ENCODE data around the gene FGF12.

DNA sequence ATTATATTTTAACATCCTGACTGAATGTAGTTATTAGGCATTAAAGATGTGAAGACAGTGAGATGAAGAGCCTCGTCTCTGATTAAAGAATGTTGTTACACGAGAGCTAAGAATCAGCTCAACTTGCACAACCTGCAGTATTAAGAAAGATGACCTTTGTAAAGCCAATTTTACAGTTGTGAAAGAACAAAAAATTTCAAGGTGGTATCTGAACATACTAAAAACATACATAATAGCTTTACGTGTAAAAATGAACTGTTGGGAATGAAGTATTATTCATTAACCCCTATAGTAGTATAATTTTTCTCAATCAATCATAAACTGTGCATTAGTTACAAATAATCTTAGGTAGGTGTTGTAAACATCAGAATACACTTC lies 12.8 kb downstream of the CLDN1 start:
- PRO-cap = no peak

DNA sequence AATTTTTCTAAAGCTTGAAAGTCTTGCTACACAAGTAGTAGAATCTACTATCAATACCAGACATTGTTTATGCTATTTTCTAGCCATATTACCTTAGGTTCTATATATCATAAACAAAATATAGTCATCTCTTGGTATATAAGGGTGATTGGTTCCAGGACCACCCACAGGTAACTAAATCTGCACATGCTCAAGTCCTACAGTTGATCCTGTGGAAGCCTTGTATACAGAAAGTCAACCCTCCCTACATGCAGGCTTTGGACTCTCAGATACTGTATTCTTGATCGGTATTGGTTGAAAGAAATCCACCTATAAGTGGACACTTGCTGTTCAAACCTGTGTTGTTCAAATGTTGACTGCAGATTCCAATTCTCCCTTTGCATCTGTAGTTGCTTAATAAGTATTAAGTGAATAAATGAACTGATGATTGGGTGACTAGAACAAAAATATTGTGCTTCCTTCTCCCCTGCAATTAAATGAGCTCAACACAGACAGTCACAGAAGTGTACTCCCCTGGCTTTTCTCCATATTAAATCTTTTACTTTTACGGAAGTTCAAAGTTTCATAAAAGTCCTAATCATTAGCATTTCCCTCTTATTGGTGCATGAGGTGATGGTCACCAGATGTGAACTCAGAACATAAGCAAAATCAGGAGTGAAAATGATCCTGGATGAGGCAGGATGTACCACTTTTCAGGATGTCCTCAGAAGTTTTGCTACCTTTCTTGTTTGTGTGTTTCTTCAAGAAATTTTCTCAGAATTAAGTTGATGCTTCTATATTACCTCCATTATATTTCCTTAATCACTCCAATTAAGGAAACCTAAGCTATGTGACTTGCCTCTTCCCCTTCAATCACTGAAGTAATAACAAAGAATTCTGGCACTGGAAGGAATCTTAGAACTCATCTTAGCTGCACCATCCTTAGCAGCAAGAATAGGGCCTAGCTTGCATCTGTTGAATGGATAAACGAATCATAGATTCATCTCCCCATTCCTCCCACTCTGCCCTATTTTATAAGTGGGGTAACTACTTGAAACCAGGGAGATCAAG lies 4.4 kb downstream of the CLDN1 start:
- PRO-cap = no peak

DNA sequence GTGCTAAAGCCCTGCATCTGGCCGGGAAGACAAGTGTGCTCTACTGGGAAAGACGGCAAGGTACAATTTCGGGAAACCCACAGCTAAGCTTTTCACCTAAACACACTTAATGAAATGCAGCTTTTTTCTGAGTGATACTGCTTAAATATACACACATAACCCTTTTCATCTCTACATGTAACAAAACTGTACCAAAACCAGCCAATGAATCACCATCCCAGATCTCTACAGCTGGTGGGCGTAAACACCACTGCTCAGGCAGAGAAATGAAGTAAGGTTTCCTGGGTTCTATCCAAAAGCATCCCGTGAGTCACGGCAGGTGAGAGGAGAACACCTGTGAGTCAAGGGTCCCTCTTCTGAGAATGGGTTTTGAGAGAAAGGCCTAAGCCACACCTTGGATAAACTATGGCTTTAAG lies 2.6 kb downstream of the CLDN1 start:
- PRO-cap = no peak

- PRO-cap = no peak
Measured at GRCh38 chr3:192063364-192063977, 602.5 kb downstream of the PYDC2 start.

DNA sequence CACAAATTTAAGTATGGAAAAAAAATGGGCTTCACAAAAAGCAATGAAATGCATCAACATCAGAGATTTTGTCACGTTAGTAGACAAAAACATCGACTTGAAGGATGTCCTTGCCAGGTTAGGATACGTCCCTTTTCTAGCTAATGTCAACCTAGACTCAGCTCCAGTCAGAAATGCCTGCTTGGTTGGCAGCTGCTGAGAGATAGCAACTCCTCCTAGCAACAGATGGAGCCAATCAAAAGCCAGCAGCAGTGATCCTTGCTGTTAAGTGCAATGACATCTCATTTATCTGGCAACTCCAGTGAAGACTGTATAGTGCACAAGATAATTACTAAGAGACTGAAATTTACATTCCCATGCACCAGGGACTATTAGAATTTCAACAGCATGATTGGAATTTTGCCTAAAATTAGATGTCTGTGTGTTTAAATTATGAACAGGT lies 424.1 kb downstream of the FGF12 start:
- PRO-cap = no peak

DNA sequence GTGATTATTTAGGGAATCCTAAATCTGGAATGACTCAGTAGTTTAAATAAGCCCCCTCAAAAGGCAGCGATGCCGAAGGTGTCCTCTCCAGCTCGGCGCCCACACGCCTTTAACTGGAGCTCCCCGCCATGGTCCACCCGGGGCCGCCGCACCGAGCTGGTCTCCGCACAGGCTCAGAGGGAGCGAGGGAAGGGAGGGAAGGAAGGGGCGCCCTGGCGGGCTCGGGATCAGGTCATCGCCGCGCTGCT lies 318.2 kb downstream of the FGF12 start:
- PRO-cap = no peak

GRCh38 chr3:192727244-192727875 lies at the start of gene FGF12:
Gene FGF12, minus strand, starts transcription at chr3:192727541.
- PRO-cap = no peak

DNA sequence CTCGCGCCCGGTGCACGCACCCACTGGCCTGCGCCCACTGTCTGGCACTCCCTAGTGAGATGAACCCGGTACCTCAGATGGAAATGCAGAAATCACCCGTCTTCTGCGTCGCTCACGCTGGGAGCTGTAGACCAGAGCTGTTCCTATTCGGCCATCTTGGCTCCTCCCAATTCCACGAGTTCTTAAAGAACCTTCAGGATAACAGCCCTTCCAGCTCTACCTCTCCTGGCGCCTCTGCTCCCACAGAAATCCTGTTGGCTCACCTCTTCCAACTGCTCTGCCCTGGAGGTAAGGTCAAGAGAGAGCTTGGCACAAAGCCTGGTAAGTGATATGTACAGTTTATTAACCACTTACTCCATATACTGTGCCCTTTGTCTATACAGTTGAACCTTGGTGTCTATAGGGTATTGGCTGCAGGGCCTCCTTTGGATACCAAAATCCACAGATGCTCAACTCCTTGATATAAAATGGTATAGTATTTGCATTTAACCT lies 17.8 kb upstream of the FGF12 start:
- PRO-cap = no peak

DNA sequence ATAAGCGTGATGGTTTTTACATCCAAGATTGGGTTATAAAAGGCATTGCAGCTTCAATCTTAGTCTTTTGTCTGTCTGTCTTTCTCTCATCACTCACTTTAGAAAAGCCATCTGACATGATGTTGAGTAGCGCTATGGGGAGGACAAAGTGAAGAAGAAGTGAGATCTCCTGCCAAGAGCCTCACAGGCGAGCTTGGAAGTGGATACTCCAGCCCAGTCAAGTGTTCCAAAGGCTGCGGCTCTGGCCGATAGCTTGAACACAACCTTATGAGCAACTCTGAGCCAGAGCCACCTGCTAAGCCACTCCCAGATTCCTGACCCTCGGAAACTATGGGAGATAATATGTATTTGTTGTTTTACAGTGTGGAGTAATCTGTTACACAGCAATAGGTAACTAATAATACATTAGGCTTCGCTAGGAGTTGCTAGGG lies 76.3 kb downstream of the MB21D2 start:
- PRO-cap = no peak

- PRO-cap = no peak
Measured at GRCh38 chr3:192887012-192887629, 30.5 kb downstream of the MB21D2 start.

DNA sequence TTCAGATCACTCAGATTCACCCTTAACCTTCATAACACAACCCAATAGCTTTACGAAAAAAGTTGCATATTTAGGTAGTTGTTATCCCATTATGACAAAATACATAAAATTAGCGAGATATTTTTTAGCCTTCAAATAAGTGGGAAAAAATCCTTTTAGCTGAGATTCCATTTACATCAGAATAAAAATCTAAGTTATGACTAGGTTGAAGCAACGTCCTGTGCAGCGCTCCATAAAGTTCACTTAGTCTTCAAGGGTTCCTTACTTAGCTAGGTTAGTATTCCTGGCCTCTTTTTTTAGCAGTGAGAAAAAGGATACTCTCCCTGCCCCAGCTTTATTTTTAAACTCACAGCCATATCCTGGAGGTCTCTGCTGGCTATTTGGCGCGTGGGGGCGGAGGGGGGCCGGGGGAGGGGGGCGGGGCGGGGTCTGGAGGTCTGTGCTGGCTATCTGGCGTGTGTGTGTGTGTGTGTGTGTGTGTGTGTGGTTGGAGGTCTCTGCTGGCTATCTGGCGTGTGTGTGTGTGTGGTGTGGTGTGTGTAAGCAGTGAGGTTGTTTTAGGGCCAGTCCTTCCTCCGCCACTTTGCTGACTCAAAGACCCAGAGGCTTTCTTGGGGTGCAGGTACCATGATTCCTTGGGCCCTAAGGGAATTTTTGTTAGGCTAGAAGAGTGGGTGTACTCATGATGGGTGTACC lies 674 bp upstream of the PLAAT1 start:
- PRO-cap = no peak

DNA sequence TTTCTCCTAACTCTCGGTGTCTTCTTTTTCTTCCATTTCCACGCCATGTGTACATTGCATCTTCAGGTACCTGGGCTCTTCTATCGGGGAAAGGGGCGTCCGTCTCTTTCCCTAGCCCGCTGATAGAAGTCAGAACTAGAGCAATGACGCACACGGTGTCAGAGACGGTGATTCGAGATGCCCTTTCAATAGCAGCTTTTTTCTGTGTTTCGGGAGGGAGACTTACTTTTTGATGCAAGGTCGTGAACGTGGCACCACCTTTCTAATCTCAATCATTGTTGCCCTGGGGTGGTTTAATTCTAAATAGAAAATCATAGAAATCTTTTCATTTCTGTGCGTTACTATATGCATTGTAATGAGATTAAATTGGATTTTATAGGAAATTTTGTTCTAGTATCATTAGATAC lies 797 bp downstream of the OPA1 start:
- PRO-cap = unidirectional peak, minus-strand start at position 82 of the sequence

GRCh38 chr3:193772218-193772880 lies 179.3 kb downstream of the OPA1 start:
- PRO-cap = no peak

GRCh38 chr3:193826031-193826970 lies 233.3 kb downstream of the OPA1 start:
- PRO-cap = no peak

- PRO-cap = no peak
Measured at GRCh38 chr3:193841747-193843000, 249.2 kb downstream of the OPA1 start.

- PRO-cap = no peak
Measured at GRCh38 chr3:193895484-193895822, 240.5 kb upstream of the HES1 start.

GRCh38 chr3:193910652-193911447 lies 225.1 kb upstream of the HES1 start:
- PRO-cap = no peak

DNA sequence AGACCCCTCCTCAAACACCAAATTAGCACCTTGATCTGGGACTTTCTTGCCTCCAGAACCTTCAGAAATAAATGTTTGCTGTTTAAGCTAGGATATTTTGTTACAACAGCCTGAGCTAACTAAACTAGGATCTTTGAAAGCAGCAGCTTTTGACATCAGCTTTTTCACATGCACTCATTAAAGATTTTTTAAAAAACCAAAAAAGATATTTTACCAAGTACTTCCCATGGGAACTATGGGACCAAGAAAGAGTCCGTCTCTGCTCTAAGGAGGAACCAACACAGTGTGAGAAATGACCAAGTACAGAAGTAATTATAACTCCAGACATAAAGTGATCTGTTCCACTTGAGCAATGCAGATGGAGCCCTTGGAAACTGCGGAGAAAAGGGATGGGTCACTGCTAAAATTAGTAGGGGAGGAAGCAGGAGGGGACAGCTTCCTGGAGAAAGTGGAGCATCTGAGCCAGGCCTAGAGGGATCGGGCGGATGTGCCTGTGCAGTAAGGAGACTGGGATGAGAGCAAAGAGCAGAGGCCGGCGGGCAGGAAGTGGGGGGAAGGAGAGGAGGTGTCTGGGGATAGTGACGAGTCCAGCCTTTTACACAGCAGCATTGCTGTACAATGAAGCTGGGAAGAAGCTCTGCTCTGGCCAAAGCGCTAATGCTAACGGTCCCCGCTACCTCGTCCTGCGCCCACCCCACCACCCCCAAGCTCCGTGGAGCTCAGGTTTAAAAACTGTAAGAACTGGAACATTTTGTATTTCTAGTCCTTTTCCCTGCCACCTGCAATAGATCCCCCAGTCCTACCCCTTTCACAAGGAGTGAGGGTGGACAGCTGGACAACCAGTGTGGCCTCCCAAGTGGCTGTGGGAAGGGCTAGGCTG lies 53.2 kb upstream of the HES1 start:
- PRO-cap = no peak

- PRO-cap = no peak
Measured at GRCh38 chr3:194138205-194138590, 2.2 kb downstream of the HES1 start.

GRCh38 chr3:194141138-194142004 lies 5.4 kb downstream of the HES1 start:
- PRO-cap = bidirectional peak, plus-strand start at chr3:194141708, minus-strand start at chr3:194141432

Measured in penis (tissue), 1 donor.